Choroid plexus epithelial cell (primary cell): ENCODE data around the genes DCT and HS6ST3.

DNA sequence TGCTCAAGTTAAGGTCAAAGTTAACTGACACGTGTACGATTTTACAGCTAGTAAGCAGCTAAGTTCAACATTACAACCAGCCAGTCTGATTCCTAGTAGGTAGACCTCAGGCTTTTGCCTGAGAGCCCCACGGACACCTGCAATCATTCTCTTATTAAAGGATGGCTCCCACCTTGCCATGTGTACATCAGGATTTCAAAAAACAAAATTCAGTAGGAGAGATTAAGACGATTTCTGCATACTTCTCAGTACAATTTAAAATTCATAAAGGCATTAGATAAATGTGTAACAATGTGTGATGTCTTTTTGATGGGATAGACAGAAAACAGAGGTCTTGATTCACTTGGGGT is 141.7 kb downstream of the SPRY2 start:
- RRBS: no CpG with 5 or more reads among the region's 4 CpGs

DNA sequence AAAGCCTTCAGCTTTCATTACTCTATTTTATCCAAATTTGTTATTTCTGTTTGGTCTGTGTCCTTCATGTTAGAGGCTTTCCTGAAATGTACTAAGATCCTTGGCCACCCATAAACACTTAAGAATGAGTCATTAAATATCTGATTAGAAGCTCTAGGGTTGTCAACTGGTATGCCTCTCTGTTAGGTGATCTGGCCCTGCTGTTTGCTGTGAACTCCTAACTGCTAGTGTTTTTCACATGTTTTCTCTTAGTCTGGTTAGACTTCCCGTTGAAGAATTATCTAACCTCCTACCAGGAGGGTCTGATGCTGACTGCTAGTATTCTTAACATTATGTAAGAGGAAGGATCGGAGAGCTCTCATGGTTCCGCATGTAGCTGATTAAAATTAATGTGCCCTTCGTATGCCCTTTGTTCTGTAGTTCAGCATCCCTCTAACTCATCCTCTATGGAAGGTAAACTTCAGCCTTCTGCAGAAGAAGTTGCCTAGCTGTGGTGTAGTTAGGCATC is 207.0 kb upstream of the SPRY2 start:
- RRBS: no CpG with 5 or more reads among the region's 4 CpGs

DNA sequence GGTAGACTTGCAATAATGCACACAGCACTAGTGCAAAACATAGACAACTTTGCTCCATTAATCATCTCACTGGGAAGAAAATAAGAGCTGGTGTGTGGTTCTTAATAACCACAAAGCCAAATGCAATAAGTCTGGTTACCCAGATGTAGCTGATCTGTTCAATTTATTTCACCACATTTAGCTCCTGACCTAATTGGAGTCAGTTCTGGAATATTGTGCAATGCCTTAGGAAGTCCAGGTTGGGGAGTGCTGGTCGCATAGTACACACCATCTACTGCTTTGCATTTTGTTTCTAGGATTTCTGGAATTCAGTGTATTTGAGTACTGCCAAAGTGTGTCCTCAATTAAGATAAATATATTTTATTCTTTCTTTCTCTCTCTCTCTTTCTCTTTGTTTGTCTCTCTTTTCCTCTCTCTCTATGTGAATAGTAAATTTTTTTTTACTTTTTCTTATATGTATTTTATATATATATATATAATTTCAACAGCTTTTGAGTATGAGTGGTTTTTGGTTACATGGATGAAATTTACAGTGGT is 483.4 kb upstream of the SPRY2 start:
- RRBS: no CpG with 5 or more reads among the region's 1 CpG

GRCh38 chr13:83941491-83942321 is 59.4 kb upstream of the SLITRK1 start:
- RRBS: no CpG with 5 or more reads among the region's 6 CpGs

DNA sequence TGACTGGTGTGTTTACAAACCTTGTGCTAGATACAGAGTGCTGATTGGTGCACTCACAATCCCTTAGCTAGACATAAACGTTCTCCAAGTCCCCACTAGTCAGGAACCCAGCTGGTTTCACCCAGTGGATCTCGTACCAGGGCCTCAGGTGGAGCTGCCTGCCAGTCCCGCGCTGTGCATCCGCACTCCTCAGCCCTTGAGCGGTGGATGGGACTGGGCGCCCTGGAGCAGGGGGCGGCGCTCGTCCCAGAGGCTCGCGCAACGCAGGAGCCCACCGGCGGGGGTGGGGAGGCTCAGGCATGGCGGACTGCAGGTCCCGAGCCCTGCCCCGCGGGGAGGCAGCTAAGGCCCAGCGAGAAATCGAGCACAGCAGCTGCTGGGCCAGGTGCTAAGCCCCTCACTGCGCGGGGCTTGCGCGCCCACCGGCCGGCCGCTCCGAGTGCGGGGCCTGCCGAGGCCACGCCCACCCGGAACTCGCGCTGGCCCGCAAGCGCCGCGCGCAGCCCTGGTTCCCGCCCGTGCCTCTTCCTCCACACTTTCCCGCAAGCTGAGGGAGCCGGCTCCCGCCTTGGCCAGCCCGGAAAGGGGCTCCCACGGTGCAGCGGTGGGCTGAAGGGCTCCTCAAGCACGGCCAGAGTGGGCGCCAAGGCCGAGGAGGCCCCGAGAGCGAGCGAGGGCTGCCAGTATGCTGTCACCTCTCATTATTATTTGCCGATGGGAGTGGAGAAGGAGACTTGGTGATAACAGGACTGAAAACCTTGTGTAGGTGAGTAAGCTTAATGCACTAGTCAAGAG is 204.2 kb upstream of the SLITRK1 start:
- RRBS: no CpG with 5 or more reads among the region's 55 CpGs

DNA sequence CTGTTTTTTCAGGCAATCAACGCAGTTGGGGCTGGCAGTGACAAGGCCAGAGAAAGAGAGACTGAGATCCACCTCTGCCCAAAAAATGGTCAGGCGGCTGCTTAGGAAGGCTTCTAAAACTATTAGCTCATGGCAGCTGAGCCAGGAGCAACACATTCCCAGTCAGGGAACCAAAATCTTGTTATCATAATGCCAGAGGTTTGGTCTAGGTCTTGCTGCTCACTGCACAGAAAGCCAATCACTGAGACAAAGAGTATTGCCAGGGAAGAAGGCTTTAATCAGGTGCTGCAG is 854.6 kb downstream of the SLITRK6 start:
- RRBS: no CpG with 5 or more reads among the region's 2 CpGs

- RRBS: no CpG with 5 or more reads among the region's 4 CpGs
Measured at GRCh38 chr13:86986377-86986823, 684.8 kb upstream of the SLITRK5 start.

GRCh38 chr13:89707890-89708242 is 1690.6 kb upstream of the GPC5 start:
- RRBS: no CpG with 5 or more reads among the region's 5 CpGs

DNA sequence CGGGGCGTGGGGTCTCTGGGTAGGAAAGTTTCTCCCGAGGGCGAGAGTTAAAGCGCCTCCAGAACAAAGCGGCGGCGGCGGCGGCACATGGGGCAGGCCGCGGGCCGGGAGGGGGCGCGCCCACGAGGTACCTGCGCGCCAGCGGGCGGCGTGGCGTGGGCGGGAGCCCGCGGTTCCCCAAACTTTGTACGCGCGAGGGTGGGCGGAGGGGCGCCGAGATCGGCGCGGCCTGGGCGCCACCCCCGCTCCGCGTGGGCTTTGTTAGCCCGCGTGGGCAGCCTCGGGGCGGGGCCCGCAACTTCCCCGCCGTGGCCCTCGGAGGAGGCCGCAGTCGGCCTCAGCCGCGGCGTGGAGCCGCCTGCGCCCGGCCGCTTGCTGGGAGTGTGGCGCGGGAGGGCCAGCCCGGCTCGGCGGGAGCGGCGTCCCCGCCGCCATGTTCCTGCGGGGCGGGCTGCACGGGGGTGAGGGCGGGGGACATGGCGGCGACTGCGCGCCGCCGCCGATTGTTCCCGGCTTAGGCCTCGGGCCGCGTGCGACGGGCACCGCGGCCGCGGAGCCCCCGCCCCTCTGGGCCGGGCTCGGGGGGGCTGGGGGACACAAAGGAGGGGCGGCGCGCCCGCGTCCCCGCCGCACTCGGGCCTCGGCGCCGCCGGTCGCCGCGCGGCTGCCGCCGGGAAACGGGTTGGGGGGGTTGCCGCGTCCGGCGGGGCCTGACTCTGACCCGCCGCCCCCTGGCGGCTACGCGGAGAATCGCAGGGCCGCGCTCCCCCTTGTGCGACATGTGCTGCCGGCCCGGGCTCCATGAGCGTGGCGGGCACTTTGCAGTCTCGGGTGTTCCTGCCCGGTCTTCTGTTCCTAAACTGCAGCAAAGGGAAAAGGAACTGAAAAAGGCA is 49.8 kb upstream of the GPC5 start:
- RRBS: 1% methylated on average over 45 of the region's 126 CpGs

DNA sequence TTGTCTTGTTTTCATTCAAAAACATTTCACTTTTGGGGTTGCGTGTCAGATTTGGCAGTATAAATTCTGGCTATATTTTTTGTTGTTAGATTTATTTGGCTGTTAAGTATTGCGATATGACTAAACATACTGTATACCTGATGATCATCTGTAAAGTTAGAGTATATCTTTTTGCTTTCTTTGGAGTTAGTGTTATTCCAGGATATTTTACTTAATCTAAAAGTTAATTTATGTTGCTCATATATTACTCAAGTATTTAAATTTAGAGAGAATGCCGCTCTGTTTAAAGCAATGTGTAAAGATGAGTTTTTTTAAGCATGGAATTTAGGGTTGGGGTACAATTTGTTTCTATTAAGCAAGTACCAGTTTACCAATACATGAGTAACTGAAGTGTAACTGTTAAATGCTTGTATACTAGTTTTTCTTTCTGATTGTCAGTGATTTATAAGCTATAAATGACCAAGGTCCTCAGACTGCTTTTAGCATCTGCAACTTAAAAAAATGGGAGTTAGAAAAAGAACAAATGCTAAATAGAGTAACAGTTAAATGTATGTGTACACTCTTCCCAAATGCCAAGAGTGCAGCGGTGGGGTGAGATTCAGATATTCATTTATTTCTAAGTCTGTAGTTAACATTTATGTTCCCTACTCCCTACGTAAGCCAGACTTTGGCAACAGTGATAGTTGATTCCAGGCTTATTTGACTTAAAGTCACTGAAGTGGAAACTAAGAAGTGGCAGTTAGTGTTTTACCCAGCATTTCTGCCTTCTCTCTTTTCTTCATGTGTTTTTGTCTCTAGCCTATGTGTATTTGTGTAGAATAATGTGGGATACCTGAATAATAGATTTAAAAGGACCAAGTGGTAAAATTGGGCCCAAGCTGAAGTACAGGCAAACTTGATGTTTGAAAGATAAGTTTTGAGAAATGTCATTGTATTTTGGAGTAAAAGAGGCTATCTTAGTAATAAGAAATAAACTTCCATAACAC is 46.6 kb upstream of the GPC5 start:
- RRBS: no CpG with 5 or more reads among the region's 5 CpGs

DNA sequence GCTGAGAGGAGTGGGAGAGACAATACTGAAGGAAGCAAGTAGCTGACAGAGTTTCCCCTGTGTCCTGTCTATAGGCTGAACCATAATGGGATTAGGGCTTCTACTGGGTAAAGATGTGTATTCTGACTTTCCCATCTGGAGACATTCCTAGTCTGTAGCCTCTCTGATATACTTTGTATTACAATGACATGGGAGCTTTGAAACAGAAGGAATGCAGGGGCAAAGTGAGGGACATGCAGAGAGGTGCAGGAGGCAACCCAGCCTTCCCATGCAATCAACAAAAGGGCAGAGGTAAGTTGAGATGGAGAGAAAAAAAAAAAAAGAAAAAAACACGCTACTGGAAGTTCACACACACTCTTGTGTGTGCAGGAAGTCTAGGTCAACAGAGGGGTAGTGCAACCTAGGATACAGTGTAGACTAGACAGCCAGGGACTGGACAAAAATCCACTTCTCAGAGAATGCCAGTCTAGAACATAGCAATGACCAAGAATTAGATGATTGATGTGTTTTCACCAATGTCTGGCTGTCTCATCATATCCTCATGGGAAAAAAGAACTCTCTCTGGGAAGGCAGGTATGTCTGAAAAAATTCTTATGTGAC is 10.3 kb upstream of the GPC6 start:
- RRBS: no CpG with 5 or more reads among the region's 1 CpG

- RRBS: no CpG with 5 or more reads among the region's 4 CpGs
Measured at GRCh38 chr13:93768076-93768476, 541.5 kb downstream of the GPC6 start.

DNA sequence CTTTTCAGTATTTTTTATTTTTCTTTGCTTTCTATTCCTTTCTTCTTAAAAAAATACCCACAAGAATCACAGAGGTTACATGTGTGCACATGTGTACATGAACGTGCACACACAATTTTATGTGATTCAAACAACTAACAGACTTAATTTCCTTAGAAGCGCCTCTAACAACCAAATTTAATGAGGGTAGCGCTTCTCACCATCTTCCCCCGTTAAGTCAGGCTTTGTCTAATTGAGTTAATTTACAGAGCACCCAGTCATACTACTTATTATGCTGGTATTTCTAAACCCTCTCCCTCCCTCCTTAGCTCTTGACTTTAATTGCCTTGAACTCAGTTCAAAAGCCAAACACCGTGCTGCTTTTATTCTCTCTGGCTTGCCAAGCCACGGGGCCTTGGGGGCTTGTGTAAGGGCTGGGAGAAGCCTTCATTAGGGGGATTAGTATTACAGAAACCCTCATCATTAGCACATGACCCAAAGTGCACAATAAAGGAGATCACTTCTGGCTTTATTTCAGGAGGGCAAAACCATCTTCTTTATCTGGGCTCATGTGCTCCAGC is at the start of gene DCT:
TSS of gene DCT (minus strand) at position 338 of the 560 bp plus-strand sequence.
- RRBS: no CpG with 5 or more reads among the region's 6 CpGs

DNA sequence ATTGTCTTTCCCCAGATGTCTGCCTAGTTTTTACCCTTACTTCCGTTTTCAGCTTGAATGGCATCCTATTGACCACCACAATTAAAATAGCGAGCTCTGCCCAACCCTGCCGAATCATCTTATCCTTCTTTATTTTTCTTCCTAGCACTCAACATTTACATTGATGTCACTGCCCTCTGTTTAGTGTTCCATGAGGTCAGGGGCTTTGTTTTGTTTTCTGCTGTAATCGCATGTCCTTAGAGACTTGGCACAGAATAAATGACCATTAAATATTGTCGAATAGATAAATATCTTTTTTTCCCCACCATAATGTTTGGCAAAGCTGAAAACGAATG is 1.4 kb upstream of the TGDS start:
- RRBS: no CpG with 5 or more reads among the region's 6 CpGs

DNA sequence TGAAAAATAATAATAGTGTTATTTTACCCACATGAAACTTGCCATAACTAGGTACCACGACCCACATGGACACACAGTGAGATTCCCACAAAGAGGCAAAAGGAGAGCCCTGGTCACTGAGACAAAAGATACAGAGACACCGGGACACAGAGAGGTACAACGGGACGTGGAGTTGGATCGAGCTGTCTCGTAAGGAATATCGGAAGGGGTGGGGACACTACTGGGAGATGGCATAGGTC is 849 bp downstream of the ABCC4 start:
- RRBS: no CpG with 5 or more reads among the region's 7 CpGs

- RRBS: no CpG with 5 or more reads among the region's 3 CpGs
Measured at GRCh38 chr13:95605187-95605871, 39.2 kb downstream of the DZIP1 start.

GRCh38 chr13:96089653-96090280 is at the start of gene HS6ST3:
HS6ST3 (plus strand) TSS chr13:96090107.
- RRBS: 2% methylated on average over 15 of the region's 43 CpGs

GRCh38 chr13:96091862-96092136 is 1.9 kb downstream of the HS6ST3 start:
- RRBS: no CpG with 5 or more reads among the region's 9 CpGs

DNA sequence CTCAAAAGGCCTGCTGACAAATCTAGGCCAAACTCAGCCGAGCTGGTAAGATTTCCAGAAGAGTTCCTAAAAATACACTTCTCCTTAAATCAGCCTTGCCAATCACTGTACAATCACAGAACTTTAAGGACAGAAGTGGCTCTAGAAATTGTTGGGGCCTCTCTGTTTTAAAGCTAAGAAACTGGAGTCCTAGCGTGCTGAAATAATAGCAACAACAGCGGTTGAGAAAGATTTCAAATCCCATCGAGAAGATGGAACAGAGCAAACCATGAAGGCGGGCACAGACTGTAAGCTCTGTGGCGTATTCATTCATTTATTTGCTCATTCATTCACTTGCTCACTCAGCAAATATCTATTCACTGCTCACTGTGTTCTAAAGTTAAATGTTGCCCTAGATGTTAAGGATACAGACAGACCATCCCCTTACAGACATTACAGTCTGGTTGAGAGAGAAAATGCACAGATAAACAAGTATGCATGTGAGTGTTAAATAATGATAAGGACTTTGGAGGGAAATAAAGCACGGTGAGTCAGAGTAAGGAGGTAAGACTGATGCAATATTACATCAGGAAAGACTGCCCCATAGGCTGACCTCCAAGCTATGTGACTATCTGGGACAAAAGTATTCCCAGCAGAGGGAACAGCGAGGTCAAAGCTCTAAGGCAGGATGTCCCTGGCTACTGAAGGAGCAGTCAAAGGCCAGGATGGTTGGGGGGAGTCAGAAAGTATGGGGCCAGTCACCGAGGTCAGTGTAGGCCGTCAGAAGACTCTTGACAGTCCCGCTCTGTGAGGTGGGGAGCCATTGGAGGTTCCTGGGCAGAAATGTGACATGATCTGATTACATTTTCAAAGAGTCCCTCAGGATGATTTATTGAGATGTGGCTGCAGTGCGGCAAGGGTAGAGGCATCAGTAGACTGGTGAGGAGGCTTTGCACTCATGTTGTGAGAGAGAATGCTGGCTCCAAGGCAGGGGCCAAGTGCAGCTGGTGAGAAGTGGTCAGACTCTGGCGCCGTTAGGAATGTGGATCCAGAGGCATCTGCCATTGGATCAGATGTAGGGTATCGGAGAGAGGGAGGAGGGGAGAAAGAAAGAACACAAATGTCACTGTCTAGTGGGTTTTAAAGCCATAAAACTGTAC is 37.8 kb downstream of the MBNL2 start:
- RRBS: no CpG with 5 or more reads among the region's 15 CpGs